Brain (tissue), 1 donor: ENCODE measurements around the gene LRRC4C.

DNA sequence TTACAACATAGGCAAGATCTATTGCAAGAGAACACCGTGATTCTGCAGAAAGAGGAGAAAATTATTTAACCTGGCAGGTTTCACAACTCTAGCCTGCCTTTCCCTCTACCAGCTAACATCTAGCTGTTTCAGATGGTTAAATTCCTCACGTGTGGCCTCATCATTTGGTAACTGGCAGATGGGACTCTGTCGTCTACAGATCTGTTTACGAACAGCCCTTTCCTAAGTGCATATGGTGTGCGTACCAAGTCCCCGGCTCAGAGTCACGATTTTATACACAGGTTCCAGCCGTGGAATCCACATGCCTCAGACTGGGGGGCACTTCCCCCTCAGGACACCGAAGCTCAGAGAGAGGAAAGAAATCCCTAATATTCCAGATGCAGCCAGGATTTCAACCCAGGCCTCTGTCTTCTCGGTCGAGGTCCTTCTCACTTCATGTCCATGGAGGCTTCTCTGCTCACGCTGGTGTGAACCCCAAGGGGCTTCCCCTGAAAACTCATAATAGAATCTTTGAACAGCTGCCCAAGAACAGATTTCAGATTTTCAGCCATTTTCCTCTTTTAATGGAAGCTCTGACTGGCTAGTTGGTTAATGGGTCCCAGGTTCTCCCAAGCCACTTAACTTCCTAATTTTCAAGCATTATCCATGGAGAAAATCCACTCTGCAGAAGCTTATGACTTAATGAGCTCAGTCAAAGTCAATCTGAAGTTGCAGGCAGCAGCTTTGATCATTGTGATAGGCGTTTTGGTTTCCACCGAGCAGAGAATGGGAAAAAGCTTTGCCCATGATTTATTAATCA is 25.1 kb downstream of the LDLRAD3 start:
- RRBS: no CpG with 5 or more reads among the region's 14 CpGs

DNA sequence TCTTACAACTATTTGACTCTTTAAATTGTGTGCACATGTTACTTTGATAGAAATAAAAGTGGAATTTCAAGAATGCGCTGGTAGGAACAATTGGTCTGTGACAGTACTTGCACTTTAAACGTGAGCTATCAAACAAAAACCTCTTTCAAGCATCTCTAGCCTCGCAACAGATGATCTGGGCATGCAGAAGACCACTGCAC is 97.2 kb downstream of the COMMD9 start:
- RRBS: no CpG with 5 or more reads among the region's 3 CpGs

GRCh38 chr11:36345608-36345952 is 49.5 kb downstream of the PRR5L start:
- RRBS: no CpG with 5 or more reads among the region's 5 CpGs

GRCh38 chr11:36375150-36375844 is 79.2 kb downstream of the PRR5L start:
- RRBS: no CpG with 5 or more reads among the region's 8 CpGs

- RRBS: no CpG with 5 or more reads among the region's 6 CpGs
These were observed 84.0 kb downstream of the PRR5L start for GRCh38 chr11:36380092-36380550.

DNA sequence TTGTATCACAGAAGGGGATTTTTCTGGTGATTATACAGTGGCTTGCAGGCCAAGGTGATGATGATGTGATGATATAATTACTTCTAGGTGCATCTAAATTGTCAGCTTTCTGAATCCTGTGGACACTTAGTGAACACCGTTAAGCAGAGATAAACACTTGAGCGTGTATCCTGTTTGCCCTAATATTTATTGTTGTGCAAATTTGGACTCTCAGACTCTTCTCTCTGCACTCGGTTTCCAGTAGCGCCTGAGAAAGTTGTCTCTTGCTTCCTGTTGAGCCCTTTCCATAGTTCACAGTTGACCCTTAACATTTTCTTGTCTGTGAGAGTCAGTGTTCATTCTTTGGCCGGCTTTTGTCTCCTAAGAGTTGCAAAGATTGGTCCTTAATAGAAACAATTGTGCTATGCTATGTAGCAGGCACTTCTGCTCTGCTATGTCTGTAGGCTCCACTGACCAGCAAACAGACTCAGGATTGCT is 89.3 kb downstream of the PRR5L start:
- RRBS: no CpG with 5 or more reads among the region's 5 CpGs

DNA sequence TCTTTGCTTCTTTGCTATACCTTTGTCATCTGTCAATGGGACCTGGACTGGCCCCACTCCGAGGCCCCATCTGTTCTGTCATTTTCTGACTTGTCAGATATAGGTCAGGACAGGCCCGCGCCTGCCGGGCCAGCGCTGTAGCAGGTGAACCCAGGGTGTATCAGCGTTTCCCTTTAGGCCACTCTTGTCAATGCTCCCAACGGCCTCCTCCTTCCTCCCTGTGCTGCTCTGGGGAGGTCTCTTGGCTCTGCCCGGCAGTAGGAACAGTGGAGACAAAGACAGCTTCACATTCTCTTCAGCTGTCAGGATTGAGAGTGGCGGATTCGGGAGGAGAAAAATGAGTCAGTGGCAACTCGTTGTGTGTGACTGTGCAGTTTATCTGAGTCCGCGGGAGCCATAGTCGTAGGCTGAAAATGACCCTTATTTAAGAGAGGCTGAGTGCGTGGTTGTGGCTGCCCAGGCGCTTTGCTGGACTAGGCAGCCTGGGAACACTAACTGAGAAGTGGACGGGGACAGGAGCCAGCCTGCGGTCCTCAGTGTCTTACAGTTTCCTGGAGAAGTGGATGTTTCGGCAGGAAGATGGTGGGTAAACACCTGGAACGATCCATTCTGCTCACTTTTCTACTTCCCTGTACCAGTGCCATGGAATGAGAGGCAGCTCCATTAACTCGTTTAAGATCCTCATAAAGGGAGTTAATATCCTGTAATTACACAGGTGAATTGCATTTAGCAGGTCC is 102.3 kb downstream of the PRR5L start:
- RRBS: no CpG with 5 or more reads among the region's 21 CpGs

DNA sequence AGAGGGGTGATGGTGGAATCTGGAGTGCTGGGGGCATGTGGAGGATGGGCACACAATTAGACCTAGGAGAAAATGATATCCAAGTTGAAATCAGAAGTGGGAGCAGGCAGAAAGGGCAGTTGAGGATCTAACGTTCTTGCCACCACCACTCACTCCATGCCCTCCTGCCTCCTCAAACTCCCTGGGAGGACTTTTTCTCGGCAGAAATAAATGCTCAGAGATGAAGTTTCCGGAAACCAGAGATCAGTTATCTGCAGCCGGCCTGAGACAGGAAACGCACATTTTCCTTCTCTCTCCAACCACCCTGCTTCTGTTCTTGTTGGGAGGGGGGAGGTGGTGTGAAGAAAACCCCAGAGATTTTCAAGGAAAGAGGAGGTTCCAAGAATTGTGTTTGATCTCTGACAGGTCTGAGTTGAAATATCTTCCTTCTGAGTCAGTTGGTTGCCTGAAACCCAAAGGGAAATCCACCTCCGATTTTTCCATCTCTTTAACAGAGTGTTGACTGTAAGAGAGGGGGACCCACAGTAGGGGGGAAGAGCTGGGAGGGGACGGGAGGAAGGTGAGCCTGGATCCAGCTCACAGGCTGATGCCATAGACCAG is 100.9 kb downstream of the TRAF6 start:
- RRBS: no CpG with 5 or more reads among the region's 7 CpGs

GRCh38 chr11:40453360-40453830 is 1006.1 kb downstream of the LRRC4C start:
- RRBS: no CpG with 5 or more reads among the region's 3 CpGs

GRCh38 chr11:41459440-41459886 is at the start of gene LRRC4C:
Gene LRRC4C, minus strand, starts transcription at chr11:41459652.
- RRBS: no CpG with 5 or more reads among the region's 10 CpGs

DNA sequence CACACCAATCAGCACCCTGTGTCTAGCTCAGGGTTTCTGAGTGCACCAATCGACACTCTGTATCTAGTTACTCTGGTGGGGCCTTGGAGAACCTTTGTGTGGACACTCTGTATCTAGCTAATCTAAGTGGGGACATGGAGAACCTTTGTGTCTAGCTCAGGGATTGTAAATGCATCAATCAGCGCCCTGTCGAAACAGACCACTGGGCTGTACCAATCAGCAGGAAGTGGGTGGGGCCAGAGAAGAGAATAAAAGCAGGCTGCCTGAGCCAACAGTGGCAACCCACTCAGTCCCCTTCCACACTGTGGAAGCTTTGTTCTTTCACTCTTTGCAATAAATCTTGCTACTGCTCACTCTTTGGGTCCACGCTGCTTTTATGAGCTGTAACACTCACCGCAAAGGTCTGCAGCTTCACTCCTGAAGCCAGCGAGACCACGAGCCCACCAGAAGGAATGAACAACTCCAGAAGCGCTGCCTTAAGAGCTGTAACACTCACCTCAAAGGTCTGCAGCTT is 437.0 kb upstream of the API5 start:
- RRBS: no CpG with 5 or more reads among the region's 8 CpGs

DNA sequence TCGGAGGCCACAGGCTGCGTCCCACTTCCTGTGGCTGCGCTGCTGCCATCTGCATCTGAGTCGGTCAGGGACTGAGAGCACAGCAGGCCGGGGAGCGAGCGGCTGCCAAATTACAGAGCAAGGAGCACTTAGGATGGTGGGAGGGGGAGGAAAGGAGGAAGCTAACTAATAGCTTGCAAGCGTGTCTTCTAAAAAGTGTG is 42.6 kb upstream of the API5 start:
- RRBS: no CpG with 5 or more reads among the region's 8 CpGs

GRCh38 chr11:43359114-43360112 is 693 bp downstream of the TTC17 start:
- RRBS: 1% methylated on average over 6 of the region's 52 CpGs

- RRBS: no CpG with 5 or more reads among the region's 4 CpGs
These were observed 44.7 kb downstream of the TTC17 start for GRCh38 chr11:43403424-43403860.

- RRBS: no CpG with 5 or more reads among the region's 3 CpGs
These were observed 77.2 kb downstream of the TTC17 start for GRCh38 chr11:43435877-43436386.

GRCh38 chr11:43546952-43547295 is 133.6 kb upstream of the HSD17B12 start:
- RRBS: no CpG with 5 or more reads among the region's 12 CpGs

DNA sequence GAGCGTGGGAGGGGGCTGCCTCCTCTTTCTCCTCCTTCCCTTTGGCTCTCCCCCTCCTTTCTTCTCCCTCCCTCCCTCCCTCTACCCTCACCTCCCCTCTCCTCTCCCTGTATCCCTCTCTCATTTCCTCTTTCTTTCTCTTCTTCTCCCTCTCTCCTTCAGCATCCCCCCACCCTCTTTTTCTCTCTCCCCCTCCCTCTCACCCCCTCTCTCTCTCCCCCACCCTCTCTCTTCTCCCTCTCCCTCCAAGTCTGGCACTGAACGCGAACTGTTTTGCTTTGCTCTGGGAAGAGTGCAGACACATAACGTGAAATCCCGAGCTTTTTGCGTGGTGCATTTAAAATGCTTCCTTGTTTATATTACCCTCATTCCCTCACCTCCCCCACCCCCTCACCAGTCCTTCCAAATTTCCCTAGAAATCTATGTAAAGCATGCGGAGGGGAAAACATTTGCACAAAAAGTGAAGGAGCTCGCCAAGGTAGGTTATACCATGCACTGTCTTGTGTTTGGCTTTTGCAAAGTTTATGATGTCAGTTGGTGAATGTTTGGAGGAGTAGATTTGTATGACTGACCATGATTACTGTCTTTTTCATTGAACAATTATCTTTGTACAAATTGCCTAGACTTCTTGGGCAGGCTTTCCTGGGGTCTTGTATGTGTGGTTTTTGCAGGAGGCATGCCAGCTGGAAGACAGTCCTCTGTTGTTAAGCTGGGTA is 123.9 kb upstream of the HSD17B12 start:
- RRBS: no CpG with 5 or more reads among the region's 8 CpGs

DNA sequence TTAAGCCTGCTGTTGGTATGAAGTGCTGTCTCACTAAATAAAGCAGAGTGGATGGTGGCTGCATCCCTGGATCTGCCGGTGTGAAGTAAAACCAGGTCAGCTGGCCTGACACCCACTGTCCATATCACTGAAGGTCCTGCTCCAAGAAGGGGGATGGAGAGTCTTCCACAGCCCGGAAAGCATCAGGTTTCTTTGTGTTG is 121.7 kb upstream of the HSD17B12 start:
- RRBS: 25% methylated on average over 2 of the region's 2 CpGs

DNA sequence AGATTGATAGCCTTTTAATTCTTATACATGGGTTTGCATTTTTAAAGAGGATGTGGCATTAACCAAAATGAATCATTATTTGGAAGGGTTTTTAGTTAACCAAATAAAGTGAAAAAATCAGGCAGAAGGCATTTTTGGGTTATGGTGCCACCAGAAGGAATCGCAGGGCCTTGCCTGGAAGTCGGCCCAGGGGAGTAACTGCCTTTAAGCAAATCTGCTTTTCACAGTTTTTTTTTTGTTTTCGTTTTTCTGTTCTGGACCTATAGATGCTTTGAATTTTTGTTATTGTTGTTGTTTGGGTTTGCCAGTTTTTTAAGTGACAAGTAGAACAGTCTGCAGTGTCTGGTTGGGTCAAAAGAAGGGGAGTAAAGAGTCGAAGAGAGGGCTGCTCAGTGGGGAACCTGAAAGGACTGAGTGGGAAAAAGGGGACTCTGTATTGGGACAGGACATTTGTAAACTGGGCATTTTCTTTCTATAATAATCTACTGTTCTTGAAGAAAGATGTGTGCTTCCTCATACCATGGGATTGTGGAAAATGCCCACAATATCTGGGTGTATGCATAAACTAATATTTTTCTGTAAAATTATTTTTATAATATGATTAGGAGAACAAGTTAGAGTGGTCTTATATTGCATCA is 55.6 kb downstream of the HSD17B12 start:
- RRBS: no CpG with 5 or more reads among the region's 4 CpGs

GRCh38 chr11:43788379-43788907 is 92.2 kb upstream of the ALKBH3 start:
- RRBS: no CpG with 5 or more reads among the region's 3 CpGs